Measurements from ENCODE around the gene ATP8A1.

GRCh38 chr4:40953656-40954576 lies 204.2 kb downstream of the NSUN7 start:
- RRBS, result 69% methylated on average over 3 of the region's 13 CpGs

DNA sequence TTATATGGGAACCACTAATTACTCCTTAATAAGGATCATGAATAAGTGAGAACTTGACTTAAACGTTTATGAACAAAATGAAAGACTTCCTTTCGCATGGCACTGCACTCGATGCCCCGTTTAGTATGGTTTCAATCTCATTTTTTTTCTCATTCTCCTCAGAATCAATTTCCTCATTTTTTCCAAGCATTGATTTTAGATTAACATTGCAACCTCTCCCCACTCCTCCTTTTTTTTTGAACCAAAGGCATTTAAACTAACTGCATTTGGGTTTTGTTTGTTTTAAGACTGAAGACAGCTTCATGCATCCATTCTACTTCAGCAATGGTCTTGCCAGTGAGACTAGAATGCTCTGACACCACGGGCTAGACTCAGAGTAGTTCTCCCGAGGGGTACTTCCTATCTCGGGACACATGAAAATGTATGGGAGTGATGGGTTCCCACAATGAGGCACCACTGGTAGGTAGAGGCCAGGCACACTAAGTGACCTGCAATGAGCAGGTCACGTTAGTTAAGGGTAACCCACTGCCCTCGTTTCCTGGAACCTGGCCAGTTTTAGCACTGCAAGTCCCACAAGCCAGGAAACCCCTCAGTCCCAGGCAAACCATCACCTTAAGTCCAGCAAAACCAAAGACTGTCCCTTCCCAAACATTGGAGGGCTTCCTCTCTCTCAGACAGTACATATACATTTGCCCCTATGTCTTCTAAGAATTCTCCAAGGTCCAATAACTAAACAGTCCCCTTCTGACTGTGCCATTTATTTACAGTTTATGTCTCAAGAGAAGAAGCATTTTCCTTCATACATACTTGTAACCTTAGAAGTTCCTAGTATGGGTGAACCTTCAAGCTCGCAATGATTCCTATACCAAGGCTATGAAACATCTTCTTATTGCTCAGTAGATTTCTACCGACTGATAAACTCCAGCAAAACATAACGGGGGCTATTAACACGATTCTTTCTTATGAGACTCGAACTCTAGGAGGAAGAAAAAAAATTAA lies 220.8 kb downstream of the NSUN7 start:
- RRBS, result no CpG with 5 or more reads among the region's 14 CpGs

- RRBS, result no CpG with 5 or more reads among the region's 4 CpGs
Measured at GRCh38 chr4:40996969-40997614, 217.2 kb downstream of the APBB2 start.

GRCh38 chr4:41028433-41029532 lies 185.6 kb downstream of the APBB2 start:
- RRBS, result no CpG with 5 or more reads among the region's 11 CpGs

- RRBS, result no CpG with 5 or more reads among the region's 7 CpGs
Measured at GRCh38 chr4:41120202-41120669, 94.1 kb downstream of the APBB2 start.

- RRBS, result no CpG with 5 or more reads among the region's 5 CpGs
Measured at GRCh38 chr4:41154763-41155379, 59.5 kb downstream of the APBB2 start.

- RRBS, result no CpG with 5 or more reads among the region's 9 CpGs
Measured at GRCh38 chr4:41195106-41195775, 19.1 kb downstream of the APBB2 start.

- RRBS, result no CpG with 5 or more reads among the region's 3 CpGs
Measured at GRCh38 chr4:41318757-41319197, 62.0 kb downstream of the UCHL1 start.

DNA sequence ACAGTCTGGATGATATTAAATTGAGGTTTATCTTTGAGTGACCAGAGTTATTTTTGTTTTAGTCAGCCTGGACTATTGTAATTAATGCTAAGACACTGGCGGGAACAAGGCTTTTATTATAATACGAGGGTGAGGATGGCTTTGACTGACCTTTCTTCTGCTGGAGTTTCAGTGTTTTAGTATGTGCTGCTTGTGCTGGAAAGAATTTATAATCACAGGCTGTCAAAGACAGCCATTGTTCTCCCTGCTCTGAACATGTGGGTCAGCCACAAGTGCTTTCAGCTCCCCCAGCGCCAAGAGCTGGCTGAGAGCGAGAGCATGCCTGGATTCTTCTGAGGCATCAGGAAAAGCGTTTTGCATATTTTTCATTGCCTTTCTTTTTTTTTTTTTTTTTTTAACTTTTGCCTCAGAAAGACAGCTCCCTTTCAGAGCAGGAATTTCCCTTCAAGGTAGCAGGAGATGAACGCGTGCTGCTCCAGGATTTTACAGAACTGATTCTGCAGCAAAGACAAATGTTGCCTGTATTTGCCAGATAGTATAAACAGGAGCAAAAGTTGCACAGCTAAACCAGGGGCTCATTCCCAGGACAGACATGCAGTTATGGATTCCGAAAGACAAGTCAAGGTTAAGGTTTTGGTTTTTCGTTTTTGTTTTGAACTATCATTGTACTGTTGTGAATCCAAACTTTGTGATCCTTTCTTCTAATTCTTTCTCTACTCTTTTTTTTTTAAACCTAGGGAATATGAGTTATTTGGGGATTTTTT lies 74.7 kb downstream of the LIMCH1 start:
- RRBS, result no CpG with 5 or more reads among the region's 9 CpGs

GRCh38 chr4:41824833-41825339 lies 76.4 kb upstream of the PHOX2B start:
- RRBS, result no CpG with 5 or more reads among the region's 3 CpGs

DNA sequence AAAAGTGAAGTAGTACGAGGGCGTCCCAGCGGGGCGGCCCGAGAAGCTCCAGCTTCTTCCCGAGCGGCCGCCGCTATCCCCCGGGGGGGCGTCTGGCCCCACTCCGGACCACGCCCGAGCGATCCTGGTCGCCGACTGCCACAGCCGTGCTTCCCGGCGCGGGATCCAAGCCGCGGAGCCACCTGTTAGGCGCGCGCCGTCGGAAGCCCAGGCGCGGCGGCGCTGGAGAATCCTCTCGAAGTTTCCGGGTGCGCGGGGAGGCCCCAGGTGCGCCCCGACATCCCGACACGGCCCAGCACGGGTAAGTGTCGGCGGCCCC lies 1.2 kb downstream of the BEND4 start:
- RRBS, result 7% methylated on average over 18 of the region's 43 CpGs

DNA sequence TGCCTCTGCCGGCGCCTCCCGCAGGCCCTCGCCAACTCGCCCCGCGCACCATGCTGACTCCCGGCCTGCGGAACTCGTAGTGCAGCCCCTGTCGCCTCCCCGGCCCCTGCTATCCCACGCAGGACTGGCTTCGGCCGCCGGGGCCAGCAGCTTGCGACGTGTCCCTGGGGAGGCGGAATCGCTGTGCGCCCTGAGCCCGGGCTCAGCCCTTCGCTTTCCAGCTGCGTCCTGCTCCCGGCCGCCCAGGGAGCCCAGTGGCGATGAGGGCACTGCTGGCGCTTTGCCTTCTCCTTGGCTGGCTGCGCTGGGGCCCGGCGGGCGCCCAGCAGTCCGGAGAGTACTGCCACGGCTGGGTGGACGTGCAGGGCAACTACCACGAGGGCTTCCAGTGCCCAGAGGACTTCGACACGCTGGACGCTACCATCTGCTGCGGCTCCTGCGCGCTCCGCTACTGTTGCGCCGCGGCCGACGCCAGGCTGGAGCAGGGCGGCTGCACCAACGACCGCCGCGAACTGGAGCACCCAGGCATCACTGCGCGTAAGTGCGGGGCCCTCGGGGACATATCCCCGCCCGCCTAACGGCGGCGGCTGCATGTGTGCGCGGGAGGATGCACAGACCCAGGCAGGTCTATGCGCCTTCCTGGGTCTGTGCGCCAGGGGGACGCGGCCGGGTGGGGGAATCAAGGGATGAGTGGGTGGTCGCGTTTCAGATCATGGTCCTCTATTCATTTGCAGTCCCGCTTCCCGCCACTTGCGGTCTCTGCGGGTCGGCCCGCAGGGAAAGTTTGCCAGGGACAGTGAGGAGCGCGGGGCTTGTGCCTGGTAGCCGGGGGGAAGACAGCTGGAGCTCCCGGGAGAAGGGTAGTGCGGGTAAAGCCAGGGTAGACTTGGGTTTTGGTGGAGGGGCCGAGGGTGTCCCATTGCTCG lies 772 bp downstream of the SHISA3 start:
- RRBS, result 5% methylated on average over 27 of the region's 84 CpGs

GRCh38 chr4:42398723-42399483 lies 1.6 kb downstream of the SHISA3 start:
- RRBS, result 13% methylated on average over 8 of the region's 36 CpGs

- RRBS, result 5% methylated on average over 20 of the region's 100 CpGs
Measured at GRCh38 chr4:42656758-42658029, at the start of gene ATP8A1. ATP8A1 (minus strand) TSS chr4:42657105.

GRCh38 chr4:46986971-46987364 lies 6.4 kb downstream of the GABRA4 start:
- RRBS, result no CpG with 5 or more reads among the region's 1 CpG

- RRBS, result no CpG with 5 or more reads among the region's 14 CpGs
Measured at GRCh38 chr4:46992307-46992877, 989 bp downstream of the GABRA4 start.

GRCh38 chr4:47032120-47032545 lies 766 bp downstream of the GABRB1 start:
- RRBS, result 4% methylated on average over 12 of the region's 21 CpGs

DNA sequence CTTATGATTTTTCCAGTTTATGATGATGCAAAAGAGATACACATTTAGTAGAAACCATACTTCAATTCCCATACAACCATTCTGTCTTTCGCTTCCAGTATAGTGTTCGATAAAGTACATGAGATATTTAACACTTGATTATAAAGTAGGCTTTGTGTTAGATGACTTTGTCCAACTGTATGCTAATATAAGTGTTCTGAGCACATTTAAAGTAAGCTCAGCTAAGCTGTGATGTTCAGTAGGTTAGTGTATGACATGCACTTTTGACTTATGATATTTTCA lies 8.2 kb downstream of the ATP10D start:
- RRBS, result no CpG with 5 or more reads among the region's 2 CpGs

DNA sequence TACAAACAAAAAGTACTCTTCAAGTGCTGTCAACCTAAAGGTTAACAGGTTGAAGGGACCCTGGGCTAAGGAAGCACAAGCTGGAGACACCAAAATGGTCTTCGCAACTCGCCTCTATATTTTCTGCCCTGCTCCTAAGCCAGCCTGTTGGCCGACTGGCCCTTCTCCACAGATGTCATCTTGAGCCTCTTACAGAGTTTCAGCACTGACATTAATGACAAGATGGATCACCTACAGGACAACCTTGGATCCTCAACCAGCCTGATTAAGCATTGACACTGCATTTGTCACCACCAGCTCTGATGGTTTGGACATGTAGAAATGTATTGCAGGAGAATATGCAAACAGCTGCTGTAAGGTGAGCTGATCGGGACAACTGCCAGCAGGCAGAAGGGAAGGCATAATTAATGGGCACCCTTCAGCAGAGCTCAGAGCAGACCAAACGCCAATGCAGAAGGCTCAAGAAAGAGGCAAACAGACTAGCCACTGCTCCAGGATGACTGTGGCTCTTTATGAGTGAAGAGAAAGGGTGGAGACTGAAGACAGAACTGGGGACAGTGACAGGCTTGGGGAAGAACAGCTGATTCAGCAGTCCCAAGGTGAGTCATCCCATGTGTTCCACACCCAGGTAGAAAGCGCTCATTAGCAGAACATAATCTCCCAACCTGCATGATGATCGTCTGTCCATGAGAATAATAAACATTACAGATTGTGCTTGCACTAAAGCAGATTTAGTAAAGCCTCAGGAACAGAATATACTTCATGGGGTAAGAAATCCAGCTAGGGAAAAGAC lies 6.8 kb downstream of the CORIN start:
- RRBS, result no CpG with 5 or more reads among the region's 7 CpGs

DNA sequence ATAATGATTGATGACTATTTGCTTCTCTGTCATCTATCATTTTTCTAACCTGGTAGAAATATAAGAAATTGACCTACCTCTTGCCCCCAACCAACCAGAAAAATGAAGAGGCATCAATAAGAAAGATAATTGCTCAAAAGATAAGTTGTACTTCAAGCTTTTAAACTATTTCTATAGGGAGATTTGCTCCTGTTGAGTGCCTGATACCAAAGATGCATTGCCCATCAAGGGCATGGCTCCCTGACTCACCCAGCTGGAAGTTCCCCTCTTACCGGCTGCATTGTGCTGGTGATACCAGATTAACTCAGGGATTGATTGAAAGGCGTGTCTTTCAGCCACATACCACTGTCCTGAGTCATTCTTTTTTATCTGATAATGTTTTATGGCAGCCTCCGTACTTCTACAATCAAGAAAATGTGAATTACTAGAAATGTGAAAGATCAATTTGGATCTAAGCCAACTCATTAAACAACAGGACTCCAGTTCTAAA lies 40.2 kb downstream of the TXK start:
- RRBS, result no CpG with 5 or more reads among the region's 3 CpGs

All from islet of Langerhans (tissue), 1 donor.